Mesenchymal stem cell of the bone marrow (primary cell): Measurements from ENCODE around the genes PPIAL4D and LIX1L.

DNA sequence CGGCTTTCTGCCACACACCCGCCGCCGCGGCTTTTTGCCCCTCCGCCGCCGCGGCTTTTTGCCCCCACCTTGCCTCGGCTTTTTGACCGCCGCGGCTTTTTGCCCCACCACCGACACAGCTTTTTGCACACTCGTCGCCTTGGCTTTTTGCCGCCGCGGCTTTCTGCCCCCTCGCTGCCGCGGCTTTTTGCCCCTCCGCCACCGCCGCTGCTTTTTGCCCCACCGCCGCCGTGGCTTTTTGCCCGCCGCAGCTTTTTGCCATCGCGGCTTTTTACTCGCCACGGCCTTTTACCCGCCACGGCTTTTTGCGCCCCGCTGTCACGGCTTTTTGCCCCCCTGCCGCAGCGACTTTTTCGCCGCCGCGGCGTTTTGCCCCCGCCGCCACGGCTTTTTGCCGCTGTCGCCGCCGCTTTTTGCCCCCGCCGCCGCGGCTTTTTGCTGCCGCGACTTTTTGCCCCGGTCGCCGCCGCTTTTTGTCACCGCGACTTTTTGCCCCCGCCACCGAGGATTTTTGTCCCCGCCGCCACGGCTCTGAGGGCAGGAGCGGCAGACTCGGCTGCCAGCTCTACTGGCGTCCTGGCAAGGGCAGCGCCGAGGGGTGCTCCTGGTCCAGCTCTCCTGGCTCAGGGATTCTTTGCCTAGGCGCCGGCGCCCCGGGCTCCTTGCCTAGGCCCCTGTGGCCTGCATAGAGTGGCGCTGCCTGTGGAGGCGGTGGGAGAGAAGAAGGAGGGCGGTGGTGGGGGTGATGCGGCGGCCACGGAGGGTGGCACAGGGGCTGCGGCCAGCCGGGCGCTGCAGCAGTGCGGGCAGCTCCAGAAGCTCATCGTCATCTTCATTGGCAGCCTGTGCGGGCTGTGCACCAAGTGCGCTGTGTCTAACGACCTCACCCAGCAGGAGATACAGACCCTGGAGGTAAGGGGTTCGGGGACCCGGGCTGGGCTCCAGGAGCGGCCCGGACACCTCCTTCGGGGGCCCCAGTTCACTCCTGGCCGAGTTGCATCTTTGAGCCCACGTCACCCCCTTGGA lies 211.9 kb downstream of the SRGAP2C start:
- CAGE, long polyA plus RNA, result no peak

DNA sequence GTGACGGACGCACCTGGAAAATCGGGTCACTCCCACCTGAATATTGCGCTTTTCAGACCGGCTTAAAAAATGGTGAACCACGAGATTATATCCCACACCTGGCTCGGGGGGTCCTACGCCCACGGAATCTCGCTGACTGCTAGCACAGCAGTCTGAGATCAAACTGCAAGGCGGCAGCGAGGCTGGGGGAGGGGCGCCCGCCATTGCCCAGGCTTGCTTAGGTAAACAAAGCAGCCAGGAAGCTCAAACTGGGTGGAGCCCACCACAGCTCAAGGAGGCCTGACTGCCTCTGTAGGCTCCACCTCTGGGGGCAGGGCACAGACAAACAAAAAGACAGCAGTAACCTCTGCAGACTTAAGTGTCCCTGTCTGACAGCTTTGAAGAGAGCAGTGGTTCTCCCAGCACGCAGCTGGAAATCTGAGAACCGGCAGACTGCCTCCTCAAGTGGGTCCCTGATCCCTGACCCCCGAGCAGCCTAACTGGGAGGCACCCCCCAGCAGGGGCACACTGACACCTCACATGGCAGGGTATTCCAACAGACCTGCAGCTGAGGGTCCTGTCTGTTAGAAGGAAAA lies 217.0 kb downstream of the SRGAP2C start:
- CAGE, long polyA plus RNA, result no peak

GRCh38 chr1:143661444-143662202 lies 244.2 kb downstream of the H3-7 start:
- CAGE, long polyA plus RNA, result no peak

DNA sequence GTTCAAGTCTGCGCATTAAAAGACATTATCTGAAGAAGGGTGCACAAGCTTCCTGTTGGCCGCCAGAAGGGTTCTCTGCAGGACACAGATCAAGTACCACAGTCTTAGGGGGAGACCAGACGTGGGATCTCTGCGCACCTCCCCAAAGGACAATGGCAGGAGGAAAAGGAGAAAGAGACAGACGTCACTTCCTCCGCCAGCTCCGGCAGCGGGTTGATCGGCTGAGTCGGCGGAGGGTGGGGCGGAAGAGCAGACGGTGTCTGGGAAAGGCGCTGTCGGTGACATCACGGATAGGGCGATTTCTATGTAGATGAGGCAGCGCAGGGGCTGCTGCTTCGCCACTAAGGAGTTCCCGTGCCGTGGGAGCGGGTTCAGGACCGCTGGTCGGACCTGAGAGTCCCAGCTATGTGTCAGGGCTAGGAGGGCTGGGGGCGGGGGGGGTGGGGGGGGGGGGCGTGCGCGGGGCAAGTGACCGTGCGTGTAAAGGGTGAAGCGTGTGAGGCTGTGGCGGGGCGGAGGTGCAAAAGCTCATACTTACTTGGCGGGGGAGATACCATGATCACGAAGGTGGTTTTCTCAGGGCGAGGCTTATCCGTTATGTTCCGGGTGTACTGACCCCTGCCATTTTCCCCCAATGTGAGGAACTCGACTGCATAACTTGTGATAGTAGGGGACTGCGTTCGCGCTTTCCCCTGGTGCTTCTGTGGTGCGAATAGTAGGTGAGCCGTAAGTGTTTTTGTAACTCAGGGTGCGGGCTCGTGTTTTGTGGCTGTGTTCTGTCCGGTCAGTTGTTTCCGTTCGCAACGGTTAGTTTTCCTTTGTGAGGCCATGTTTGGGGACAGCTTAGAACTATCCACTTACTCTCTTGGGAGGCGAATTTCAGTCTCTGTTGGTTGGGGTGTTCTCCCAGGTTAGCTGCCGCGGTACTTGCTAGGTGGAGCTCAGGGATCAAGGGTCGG lies 38.9 kb upstream of the PPIAL4E start:
- CAGE, long polyA plus RNA, result no peak

DNA sequence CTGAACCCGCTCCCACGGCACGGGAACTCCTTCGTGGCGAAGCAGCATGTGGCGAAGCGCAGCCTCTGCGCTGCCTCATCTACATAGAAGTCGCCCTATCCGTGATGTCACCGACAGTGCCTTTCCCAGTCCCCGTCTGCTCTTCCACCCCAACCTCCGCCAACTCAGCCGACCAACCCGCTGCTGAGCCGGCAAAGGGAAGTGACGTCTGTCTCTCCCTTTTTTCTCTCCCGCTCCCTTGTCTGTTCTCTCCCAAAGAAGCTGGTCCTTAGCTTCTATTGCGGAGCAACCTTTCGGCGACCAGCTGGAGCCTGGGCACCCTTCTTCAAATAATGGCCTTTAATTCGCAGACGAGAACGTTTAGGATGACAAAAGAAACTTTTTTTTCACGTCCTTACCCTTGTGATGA lies 40.6 kb upstream of the PPIAL4F start:
- CAGE, long polyA plus RNA, result no peak

GRCh38 chr1:145041687-145041910 lies 53.5 kb downstream of the SRGAP2B start:
- CAGE, long polyA plus RNA, result no peak

GRCh38 chr1:145232596-145233419 lies 9.2 kb downstream of the PPIAL4D start:
- CAGE, long polyA plus RNA, result no peak

DNA sequence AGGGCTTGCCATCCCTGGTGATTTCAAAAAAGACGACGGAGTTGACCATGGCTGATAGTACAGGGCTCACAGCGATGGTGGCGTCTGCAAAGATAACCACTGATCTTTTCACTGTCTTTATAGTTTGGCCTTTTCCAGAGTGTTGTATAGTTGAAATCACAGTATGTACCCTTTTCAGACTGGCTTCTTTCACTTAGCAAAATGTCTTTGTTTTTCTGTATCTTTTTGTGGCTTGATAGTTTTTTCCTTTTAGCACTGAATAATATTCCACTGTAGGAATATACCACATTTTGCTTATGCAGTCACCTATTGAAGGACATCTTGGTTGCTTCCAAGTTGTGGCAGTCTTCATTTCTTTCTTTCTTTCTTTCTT lies at the start of gene PPIAL4D:
Gene PPIAL4D (minus strand): TSS at position 99 of the 373 bp plus-strand sequence.
- CAGE, long polyA plus RNA, result no peak

GRCh38 chr1:145287552-145287866 lies 45.5 kb upstream of the PPIAL4D start:
- CAGE, long polyA plus RNA, result no peak

DNA sequence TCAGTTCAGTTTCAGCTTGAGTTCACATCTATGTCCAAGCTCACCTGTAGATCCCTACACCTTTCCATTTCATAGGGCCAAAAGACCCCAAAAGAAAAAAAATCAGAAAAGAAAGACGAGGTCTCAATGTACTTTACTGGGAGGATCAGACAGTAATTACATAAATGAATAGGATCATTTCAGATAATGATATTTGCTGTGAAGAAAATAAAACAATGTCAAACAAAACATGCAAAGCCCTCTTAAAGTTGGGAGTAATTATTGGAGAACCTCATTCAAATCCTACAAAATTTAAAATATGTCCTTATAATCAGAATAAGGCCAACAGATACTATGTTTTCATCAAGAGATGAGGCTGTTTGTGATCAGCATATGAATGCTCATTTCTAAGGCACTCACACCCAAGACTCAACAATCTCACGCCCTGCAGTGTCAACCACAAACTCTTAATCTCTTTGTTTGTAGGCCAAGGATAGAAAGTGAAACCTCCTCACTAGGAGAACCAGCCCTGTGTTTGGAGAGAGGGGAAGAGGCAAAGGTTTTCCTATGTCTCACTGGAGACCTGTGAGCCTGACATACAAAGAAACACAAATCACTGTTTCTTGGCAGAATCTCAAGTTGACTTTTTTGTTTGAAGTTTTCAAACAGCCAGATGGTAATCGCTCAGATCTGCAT lies 16.8 kb downstream of the PDZK1 start:
- CAGE, long polyA plus RNA, result no peak

DNA sequence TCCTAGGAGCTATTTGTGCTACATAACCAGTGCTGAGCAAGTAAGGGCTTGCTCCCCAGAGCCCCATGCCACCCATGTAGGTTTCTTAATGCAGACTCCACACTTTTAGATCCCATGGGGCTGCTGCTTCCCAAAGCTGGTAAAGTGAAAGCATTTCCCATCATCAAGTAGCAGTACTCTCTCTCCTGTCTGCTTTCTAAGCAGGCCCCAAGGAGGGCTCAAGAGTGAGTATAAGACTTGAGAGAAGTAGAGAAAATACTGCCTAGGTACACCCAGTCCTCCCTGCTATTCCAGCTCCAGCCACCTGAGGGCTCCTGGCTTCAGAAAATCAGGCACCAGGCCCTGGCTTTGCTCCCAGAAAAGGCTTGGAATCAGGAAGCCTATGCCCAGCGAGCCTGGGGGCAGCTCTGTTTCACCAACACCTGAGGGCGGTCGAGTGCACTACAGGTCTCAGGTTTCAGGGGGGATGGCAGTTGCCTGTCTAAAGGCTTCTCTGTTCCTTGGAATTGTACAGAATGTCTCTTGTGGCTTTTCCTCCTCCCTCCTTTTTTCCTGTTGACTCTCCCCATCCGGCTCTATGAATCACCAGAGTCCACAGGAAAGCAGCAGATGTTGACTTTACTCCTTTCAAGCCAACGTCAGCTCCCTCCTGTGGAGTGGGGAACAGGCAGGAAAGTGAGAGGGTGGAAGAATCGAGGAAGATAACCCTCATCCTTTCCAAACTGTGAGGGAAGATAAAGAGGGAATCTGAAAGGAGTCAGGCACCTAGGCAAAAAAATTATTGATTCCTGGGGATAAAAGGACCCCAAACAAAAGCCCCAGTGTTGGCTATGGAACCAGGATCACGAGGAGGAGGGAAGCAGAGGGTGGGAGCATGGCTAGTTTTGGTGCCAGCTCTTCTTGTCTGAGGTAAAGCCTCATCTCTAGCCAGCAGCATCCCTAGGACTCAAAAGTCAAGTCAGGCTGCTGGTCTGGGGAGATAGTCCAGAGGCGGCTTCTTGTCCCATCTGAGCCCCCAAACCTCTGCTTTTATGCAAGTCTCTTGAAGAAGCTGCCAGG lies 6.4 kb upstream of the ANKRD35 start:
- CAGE, long polyA plus RNA, result no peak

- CAGE, long polyA plus RNA, result no peak
Observed at GRCh38 chr1:145920853-145921410, 2.4 kb upstream of the PEX11B start.

DNA sequence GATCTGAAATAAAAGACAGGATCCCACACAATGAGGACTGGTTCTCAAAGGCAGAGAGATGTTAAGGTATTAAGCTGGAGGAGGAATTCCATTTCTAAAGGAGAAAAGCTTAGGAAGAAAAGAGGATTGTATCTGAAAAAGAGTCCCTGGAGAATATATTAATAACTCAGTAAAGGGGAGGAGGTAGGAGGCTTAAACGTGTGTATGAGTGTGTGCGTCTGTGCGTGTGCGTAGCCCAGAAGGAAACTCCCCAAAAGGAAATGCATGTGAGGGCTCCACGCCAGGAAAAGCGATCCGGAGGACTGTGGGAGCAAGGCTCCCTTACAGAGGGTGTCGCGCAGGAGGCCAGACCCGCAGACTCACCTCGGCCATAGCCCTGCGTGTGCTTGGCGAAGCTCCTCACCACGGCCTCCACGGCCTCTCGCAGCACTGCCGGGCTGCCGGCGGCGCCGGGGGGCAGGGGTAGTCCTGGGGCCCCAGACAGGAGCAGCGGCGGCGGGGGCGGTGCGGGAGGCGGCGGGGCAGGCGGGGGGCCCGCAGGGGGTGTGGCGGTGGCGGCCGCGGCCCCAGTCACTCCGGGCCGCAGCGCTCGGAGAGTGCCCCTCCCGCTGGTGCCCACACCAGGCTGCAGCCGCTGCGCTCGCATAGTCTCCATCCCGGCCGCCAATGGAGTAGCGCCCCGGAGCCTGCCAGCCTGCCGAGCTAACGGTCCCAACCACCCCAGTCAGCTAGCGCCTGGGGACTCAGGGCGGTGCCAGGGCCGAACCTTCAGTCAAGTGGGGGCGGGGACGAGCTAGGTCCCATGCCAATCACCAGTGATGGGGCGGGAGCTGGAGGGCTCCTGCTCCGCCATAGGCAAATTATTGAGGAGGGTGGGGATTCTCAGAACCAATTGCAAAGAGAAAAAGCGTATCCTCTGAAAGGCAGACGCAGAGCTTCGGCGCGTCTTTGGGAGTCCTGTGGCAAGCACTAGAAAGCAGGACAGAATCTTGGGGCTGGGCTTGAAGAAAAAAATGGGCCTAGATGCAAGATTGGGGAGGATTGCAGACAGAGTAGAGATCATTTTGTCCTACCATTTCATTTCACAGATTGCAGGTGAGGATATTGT lies at the start of gene LIX1L:
Gene LIX1L (minus strand): TSS at position 745 of the 1,108 bp plus-strand sequence.
- CAGE, long polyA plus RNA, result no peak

GRCh38 chr1:145992448-145993189 lies 3.8 kb downstream of the TXNIP start:
- CAGE, long polyA plus RNA, result no peak

DNA sequence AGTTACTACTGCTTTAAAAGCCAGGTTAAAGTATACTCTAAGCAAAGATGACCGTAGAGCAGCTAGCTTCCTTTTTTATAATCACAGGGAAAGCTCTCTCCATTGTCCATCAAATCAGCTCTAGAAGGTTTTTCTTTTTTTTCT lies 3.3 kb downstream of the TXNIP start:
- CAGE, long polyA plus RNA, result no peak

- CAGE, long polyA plus RNA, result no peak
Observed at GRCh38 chr1:145994886-145995009, 1.6 kb downstream of the TXNIP start.

GRCh38 chr1:146016295-146016687 lies 5.2 kb downstream of the HJV start:
- CAGE, long polyA plus RNA, result no peak

- CAGE, long polyA plus RNA, result no peak
Observed at GRCh38 chr1:146019272-146020169, 2.0 kb downstream of the HJV start.

- CAGE, long polyA plus RNA, result no peak
Observed at GRCh38 chr1:147110605-147111263, 61.5 kb downstream of the PRKAB2 start.

GRCh38 chr1:147215688-147216208 lies 9.4 kb downstream of the FMO5 start:
- CAGE, long polyA plus RNA, result no peak